ENCODE data around the gene NUP205.

DNA sequence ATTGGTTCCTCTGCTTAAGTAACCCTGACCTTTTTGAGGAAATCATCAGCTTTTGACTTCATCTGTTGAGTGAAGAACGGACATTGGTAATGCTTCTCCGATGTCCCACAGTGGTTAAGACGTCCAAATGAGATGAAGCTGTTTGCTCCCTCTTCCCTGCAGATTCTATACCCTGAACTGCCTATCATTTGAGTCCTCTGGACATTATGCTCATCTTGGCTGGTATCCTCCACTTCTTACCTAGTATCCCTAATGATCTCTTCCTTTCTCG, 3.0 kb downstream of the CALD1 start:
- RRBS, result no CpG with 5 or more reads among the region's 4 CpGs

DNA sequence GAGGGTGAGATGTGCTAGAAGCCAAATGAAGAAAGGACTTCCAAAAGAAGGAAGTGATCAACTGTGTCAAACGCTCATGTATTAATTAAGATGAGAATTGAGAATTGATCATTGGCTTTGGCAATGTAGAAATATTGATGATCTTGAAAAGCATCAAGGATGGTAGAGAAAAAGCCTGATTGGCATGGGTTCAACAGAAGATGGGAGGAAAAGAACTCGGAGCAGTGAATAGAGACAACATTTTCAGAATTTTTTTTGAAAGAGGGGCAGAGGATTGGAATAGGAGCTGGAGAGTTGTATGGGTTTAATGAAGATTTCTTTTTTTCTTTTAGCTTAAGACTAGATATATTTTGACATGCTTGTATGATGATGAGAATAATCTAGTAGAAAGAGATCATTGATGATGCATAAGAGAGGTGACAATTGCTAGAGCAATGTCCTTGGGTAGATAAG, 33.6 kb downstream of the CALD1 start:
- RRBS, result no CpG with 5 or more reads among the region's 2 CpGs

DNA sequence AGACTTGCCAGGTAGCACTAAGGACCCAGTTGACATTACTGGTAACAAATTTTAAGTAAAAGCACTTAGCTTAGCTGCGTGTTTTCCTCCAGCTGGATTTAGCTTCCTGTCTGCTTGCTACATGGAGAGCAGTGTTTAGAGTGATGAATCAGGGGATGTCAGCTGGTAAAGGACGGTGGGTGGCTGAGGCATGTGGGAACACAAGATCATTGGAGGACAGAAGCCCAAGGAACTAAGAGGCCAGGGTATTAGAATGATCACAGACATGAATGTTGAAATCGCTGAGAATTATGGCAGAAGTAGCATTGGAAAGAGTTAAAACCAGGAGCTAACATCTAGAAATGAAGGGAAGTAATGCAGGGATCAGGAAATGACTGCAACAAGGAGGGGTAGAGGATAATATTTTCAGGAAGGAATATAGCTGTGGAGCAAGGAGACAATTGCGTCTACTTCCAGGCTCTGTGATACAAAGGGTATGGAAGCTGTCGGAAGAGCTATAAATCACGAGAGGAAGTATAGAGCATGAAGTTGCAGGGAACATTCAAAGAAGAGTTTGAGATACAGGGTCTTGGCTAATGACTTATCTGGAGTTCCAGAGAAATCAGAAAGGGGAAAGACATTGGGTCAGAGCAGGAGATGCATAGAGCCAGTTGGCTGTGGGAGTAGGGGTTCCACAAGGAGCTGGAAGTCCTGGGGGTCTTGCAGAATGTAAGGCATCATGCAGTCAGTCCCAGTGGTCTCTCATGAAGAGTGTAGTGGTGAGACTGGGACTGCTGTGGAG, 34.5 kb downstream of the CALD1 start:
- RRBS, result no CpG with 5 or more reads among the region's 6 CpGs

DNA sequence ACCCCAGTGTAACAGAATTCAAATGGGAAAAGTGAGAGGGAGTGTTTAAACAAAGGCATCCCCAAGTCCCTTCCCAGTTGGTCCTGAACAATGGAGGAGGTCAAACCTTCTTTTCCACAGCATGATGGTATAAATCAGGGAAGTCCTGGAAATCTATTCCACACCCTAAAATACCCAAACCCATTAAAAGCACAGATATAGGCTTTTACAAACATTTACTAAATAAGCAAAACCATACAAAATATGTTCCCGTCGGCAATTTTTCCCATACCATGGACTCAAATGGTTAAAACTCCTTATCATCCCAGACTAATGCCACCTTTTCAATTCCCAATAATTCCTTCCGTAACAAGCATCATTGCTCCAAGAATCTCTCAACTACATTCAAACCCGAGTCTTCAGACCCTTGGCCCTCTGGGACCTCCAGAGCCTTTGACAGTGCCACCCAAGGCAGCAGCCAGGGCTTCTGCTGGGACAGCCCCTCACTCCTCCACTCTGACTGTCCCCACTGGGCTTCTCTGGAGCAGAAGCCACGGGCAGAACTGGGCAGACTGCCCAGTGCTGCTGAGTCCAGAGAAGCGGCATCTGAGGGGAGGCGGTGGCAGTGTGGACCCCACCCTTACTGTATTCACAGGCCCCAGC, 9.0 kb downstream of the CYREN start:
- RRBS, result no CpG with 5 or more reads among the region's 7 CpGs

DNA sequence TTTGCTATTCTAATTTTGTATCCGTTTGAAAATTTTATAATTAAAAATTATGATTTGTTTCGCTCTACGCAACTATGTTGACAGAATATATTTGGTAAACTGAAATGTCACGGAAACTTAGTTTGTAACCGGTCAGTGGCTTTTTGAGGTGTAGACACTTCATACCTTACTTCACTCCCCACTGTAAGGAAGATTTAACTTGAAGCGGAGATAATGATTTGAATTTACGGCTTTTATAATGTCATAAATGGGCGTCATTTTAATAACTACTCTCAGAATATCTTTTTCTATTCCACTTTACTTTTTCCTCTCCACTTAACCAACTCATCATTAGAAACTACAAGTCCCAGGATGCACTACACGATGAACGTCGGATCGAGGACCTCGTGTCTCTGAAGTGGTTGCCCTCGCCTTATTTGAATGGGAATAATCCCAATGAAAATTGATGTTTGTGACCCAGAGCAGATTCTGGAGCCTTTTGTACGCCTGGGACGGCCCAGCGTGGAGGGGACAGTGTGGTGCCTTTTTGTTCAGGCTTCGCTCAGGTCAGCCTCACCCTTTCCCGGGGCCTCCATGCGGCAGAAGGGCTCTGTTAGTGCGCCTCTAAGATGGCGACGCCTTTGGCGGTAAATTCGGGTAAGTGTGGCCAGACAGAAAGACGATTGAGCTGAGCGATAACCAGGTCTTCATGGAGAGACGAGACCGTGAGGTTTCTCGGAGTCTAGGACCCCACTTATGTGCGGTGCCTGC, at the start of gene NUP205:
TSS of gene NUP205 (plus strand) at position 581 of the 750 bp plus-strand sequence.
- RRBS, result no CpG with 5 or more reads among the region's 31 CpGs

DNA sequence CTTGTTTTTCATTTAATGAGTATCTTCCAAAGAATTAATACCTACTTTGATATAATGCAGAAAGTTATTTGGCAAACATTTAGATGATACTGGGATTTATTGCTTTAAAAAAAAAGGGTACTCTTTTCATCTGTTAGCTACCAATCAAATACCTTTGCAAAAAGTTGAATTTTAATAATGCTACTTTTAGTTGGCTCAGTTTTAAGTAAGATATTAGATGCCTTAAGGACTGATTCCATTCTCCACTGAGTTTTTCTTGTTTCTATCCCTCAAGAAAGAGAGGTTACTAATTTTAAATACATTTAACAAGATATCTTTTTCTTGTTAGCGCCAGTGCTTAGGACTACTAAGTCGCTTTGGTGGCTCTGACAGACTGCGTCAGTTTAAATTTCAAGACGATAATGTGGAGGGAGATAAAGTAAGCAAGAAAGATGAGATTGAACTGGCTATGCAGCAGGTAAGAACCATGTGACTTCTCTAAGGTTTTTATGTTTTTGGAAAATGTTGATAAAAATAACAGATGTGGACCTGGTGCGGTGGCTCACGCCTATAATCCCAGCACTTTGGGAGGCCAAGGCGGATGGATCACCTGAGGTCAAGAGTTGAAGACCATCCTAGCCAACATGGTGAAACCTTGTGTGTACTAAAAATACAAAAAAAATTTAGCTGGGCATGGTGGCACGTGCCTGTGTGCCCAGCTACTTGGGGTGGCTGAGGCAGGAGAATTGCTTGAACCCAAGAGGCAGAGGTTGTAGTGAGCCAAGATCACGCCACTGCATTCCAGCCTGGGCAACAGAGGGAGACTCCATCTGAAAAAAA, 24.5 kb upstream of the STMP1 start:
- RRBS, result no CpG with 5 or more reads among the region's 9 CpGs

GRCh38 chr7:135766457-135766889, 17.9 kb upstream of the FAM180A start:
- RRBS, result no CpG with 5 or more reads among the region's 4 CpGs

- RRBS, result no CpG with 5 or more reads among the region's 5 CpGs
Observed at GRCh38 chr7:137870842-137871668, 24.3 kb upstream of the DGKI start.

DNA sequence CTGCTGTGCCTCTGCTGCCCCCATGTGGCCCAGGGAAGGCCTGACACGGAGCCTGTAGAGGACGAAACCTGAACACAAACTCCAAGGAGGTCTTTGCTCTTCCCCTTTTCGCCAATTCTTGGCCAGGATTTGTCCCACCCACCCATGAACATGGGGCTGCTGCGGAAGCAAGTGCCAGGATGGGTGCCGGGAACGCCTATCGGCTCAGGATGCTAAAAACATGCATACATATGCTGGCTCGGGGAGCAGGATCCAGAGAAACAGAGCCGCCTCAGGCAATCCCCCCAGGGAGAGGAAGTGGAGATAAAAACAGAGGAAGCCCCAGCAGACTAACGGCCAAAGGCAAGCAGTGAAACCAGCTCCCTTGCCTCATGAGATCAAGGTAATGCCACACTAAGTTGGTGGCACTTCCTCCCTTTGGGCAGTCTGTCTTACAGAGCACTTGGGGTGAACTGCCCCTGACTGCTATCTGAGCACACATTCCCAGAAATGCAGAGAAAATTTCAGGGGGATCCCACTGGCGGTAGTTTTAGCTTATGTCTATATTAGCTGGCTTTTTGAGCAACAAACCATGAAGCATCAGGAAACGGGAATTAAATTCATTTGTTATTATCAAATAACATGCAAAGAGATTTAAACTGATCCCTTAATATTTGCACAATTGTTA, 52.6 kb upstream of the DGKI start:
- RRBS, result no CpG with 5 or more reads among the region's 12 CpGs

DNA sequence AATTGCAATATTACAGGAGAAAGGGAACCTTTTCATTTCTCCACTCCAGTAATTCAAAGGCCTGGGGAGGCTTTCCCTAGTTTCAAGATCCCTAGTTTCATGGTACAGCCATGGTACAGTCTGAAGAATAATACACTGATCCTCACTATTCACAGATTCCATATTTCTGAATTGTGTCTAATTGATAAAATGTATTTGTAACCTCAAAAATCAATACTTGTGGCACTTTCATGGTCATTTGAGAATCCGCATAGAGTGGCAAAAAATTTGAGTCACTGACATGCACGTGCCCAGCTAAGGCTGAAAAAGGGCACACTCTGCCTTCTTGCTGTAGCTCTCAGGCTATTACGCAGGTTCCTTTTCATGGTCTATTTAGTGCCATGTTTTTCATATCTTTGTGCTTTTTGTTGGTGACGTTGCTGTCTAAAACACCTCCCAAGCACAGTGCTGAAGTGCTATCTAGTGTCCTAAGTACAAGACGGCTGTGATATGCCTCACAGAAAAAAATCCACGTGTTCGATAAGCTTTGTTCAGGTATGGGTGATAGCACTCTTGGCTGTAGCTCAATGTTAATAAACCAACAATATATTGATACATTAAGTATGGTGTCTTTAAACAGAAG, 51.0 kb downstream of the CREB3L2 start:
- RRBS, result no CpG with 5 or more reads among the region's 7 CpGs

GRCh38 chr7:137962575-137963534, 39.0 kb downstream of the CREB3L2 start:
- RRBS, result no CpG with 5 or more reads among the region's 12 CpGs

DNA sequence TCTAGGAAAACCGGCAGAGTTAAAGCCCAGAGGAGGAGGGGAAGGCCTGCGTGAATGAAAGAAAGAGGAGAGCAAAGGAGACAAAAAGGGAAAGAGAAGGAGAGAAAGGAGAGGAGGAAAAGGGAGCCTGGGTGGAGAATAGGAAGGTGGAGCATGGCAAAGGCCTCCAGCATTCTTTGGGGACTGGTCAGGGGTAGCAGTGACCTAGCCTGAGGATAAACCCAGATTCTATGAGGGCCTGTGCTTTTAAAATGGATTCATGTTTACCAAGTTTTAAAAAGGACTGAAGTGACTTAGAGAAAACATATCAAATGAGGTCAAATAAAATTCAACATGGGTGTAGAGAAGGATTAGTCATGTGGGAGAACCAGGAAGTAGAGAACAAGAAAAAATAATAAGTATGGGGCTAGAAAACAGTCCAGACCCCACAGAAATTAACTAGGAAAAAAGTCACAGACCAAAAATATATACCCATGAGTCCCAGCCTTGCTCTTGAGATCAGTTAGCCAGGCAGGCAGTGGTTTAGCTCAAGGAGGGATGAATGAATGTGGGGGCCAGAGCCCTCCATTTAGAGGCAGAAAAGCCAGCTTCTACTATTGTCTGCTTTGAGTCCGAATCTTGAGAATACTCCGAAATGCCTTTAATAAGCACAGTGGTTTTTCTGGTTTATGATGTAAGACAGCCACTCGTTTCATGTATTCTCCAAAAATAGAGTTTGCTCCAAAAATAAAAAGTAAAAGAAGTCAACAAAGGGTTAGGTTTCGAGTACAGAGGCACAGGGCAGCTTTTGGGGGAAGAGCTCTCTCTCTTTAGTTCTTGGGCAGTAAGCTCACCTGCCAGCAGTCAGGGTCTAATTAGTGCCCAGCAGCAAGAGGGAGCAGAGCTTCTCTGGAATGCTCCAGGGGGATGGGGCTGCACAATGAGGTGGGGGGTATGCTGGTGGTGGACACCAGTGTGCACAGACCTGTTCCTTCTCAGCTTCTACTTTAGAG, 20.5 kb downstream of the CREB3L2 start:
- RRBS, result no CpG with 5 or more reads among the region's 6 CpGs

- RRBS, result no CpG with 5 or more reads among the region's 6 CpGs
Observed at GRCh38 chr7:137989480-137990231, 12.2 kb downstream of the CREB3L2 start.

- RRBS, result no CpG with 5 or more reads among the region's 9 CpGs
Observed at GRCh38 chr7:137990767-137991292, 11.1 kb downstream of the CREB3L2 start.

GRCh38 chr7:138161379-138161951, 85.2 kb downstream of the AKR1D1 start:
- RRBS, result no CpG with 5 or more reads among the region's 4 CpGs

- RRBS, result no CpG with 5 or more reads among the region's 2 CpGs
Observed at GRCh38 chr7:138316408-138316777, 143.7 kb upstream of the TRIM24 start.

DNA sequence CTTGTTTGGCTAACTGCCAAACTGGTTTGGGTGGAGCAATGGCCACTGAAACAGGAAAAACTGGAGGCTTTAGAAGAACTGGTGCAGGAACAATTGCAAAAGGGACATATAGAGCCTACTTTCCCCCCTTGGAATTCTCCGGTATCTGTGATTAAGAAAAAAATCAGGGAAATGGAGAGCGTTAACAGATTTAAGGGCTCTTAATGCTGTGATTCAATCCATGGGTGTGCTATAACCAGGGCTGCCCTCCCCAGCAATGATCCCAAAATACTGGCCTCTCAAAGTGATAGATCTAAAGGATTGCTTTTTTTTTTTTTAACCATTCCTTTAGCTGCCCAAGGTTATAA, 117.9 kb upstream of the TRIM24 start:
- RRBS, result no CpG with 5 or more reads among the region's 2 CpGs

- RRBS, result no CpG with 5 or more reads among the region's 3 CpGs
Observed at GRCh38 chr7:138518794-138519646, 59.0 kb downstream of the TRIM24 start.

DNA sequence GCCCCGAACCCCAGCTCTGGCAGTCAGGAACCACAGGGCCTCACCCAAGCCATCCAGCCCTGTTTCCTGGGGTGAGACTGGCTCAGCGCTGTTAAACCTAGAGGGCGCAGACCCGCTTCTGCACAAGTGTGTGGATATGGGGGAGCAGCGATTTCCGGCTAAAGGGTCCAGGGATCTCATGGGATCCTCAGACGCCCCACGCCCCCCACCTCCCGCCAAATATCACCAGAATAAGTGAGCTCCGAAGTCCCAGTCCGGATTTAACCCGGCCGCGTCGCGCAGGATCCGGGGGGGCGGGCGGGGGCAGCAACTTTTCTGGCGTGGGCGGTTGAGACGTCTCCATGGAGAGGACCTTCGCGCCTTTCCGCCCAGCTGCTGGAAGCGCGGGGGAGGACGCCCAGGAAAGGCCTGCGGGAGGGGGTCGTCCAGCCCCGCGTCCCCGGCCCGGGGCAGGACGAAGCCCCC, 703 bp downstream of the ZC3HAV1L start:
- RRBS, result 8% methylated on average over 5 of the region's 35 CpGs

DNA sequence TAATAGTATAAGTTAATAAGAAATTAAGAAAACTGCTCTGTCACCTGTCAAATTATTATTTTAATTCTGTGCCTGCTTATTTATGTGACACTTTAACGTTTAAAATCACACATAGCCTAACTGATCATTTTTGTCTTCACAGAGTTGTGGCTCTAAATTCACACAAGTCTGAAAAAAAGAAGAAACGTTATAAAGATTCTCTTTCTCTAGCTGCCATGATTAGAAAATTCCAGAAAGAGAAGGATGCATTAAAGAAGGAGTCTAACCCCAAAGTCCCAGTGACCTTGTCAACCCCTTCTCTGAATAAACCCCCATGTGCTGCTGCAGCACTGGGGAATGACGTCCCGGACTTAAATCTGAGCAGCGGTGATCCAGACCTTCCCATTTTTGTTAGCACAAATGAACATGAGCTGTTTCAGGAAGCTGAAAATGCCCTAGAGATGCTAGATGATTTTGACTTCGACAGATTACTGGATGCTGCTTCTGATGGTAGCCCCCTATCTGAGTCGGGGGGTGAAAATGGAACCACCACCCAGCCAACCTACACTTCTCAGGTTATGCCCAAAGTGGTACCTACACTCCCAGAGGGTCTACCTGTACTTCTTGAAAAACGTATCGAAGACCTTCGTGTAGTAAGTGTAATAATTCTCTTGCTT, 30.2 kb downstream of the UBN2 start:
- RRBS, result no CpG with 5 or more reads among the region's 10 CpGs